Umbilical cord (tissue), 2 donors: ENCODE results near the genes MMP20 and MMP8.

GRCh38 chr11:100727351-100727778 is 40.3 kb downstream of the ARHGAP42 start:
- RAMPAGE, long total RNA, result no peak

DNA sequence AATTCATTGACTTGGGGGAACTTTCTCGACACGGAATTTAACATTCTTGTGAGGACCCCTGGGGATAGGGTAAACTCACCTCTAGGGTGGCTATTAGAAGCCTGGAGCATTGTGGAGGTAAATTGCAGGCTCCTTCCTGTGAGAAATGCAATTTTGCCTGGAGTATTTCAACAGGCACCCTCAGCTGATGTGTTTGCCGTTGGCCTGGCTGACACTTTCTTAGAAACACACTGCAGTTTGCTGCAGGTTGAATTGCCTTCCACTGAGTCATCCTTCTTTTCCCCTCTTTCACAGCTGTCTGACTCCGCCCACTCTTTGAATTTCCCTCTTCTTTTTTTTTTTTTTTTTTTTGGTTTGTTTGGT is 152.8 kb downstream of the TRPC6 start:
- RAMPAGE, long total RNA, result no peak

DNA sequence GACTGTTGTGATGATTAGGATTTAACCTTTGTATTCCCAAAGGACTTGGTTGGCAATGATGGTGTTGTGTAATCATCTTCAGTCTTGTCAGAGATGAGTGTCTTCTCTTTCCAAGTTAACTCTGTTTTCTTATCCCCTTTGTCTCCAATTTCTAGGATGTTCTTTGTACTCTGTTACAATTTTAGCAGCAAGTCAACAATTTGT is 310 bp downstream of the ANGPTL5 start:
- RAMPAGE, long total RNA, result no peak

- RAMPAGE, long total RNA, result no peak
Measured at GRCh38 chr11:101950530-101951784, 34.6 kb upstream of the ANGPTL5 start.

- RAMPAGE, long total RNA, result no peak
Measured at GRCh38 chr11:102195172-102195830, 85.1 kb downstream of the YAP1 start.

- RAMPAGE, long total RNA, result no peak
Measured at GRCh38 chr11:102220412-102220893, 96.8 kb upstream of the BIRC3 start.

DNA sequence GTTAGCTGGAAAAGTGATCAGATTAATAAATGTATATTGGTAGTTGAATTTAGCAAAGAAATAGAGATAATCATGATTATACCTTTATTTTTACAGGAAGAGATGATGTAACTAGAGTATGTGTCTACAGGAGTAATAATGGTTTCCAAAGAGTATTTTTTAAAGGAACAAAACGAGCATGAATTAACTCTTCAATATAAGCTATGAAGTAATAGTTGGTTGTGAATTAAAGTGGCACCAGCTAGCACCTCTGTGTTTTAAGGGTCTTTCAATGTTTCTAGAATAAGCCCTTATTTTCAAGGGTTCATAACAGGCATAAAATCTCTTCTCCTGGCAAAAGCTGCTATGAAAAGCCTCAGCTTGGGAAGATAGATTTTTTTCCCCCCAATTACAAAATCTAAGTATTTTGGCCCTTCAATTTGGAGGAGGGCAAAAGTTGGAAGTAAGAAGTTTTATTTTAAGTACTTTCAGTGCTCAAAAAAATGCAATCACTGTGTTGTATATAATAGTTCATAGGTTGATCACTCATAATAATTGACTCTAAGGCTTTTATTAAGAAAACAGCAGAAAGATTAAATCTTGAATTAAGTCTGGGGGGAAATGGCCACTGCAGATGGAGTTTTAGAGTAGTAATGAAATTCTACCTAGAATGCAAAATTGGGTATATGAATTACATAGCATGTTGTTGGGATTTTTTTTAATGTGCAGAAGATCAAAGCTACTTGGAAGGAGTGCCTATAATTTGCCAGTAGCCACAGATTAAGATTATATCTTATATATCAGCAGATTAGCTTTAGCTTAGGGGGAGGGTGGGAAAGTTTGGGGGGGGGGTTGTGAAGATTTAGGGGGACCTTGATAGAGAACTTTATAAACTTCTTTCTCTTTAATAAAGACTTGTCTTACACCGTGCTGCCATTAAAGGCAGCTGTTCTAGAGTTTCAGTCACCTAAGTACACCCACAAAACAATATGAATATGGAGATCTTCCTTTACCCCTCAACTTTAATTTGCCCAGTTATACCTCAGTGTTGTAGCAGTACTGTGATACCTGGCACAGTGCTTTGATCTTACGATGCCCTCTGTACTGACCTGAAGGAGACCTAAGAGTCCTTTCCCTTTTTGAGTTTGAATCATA is 85.5 kb upstream of the BIRC3 start:
- RAMPAGE, long total RNA, result no peak

- RAMPAGE, long total RNA, result no peak
Measured at GRCh38 chr11:102269694-102270650, 47.3 kb upstream of the BIRC3 start.

GRCh38 chr11:102320556-102321068 is 3.3 kb downstream of the BIRC3 start:
- RAMPAGE, long total RNA, result no peak

- RAMPAGE, long total RNA, result no peak
Measured at GRCh38 chr11:102321738-102322590, 4.7 kb downstream of the BIRC3 start.

DNA sequence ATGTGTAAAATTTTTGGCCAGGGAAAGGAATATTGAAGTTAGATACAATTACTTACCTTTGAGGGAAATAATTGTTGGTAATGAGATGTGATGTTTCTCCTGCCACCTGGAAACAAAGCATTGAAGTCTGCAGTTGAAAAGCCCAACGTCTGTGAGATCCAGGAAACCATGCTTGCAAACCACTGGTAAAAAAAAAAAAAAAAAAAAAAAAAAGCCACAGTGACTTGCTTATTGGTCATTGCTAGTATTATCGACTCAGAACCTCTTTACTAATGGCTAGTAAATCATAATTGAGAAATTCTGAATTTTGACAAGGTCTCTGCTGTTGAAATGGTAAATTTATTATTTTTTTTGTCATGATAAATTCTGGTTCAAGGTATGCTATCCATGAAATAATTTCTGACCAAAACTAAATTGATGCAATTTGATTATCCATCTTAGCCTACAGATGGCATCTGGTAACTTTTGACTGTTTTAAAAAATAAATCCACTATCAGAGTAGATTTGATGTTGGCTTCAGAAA is 5.4 kb downstream of the BIRC3 start:
- RAMPAGE, long total RNA, result no peak

DNA sequence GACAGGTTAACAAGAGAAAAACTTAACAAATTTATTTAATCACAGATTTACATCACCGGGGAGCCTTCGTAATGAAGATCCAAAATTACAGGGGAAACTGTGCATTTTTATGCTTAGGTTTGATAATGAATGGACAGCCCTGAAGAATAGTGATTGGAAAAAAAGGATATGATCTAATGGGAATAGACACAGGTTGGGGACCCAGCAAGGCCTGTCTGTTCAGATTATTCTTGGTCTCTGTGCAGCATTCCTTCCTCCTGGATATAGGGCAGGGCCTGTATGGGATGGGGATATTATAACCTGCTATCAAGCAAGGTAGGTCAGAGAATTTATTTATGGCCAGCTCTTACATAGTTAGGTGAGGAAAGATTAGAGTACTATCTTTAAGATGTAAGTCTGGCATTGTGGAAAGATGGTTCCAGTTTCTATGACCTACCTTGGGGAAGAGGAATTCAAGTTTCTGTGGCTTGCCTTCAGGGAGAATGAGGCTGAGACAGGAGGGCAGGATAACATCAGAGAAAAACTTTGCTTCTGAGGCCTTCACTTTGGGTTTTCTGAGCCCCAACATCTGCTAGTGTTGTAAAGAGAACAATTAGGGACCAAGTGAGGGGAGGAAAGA is 8.5 kb upstream of the BIRC2 start:
- RAMPAGE, long total RNA, result no peak

- RAMPAGE, long total RNA, result no peak
Measured at GRCh38 chr11:102360434-102361381, 13.7 kb downstream of the BIRC2 start.

- RAMPAGE, long total RNA, result no peak
Measured at GRCh38 chr11:102625094-102625661, at the start of gene MMP20. MMP20 (minus strand) TSS chr11:102625332.

DNA sequence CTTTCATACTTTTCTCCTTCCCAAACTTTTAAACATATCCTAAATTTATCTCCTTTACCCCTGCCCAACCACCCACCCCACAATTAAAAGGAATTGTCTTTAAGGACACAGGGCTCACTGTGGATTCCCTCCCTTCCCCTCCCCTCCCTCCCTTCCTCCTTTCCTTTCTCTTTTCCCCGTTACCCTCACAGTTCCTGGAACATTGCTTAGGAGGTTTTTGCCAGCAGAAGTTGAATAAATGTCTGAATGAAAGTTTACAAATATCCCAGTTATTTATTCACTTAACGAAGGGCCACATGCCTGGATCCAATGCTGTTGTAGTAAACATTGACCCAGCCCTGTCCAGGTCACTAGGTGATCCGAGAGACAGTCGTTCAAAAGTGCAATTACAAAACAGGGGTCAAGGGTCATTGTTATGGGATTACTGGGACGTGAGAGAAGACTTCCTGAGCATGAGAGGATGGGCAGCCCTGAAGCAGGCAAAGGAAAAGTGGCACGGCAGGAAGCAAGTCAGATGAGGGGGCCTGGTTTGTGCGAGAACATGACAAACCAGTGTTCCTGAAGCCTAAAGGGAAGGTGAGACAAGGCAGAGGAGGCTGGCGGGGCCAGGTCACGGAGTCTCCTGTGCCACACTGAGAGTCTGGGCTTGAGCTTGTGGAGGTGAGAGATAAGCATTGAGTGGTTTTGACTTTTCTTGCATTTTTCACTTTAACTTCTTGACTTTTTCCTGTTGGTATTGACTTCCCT is 15.7 kb upstream of the MMP20 start:
- RAMPAGE, long total RNA, result no peak

DNA sequence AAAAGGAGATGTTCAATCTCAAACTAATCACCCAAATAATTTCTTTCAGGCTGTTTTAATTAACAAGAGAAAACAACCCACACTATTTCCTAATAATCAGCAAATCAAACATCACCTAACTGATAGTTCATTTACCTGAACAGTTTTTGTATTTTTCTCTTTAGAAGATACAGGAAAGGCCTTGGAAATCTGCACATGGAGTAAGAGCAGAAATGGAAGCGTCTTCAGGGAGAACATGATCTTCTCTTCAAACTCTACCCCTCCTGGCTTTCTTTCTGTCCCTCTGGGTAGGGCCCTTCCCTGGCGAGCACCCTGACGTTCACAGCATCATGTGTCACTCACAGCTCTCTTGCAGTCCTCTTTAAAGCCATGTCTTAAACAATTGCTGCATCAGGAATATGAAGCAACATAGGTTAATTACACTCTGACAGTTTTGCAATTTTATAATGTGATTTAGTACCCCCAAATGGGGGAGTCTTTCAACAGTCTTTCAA is at the start of gene MMP8:
Gene MMP8 (minus strand): TSS at position 336 of the 494 bp plus-strand sequence.
- RAMPAGE, long total RNA, result no peak

DNA sequence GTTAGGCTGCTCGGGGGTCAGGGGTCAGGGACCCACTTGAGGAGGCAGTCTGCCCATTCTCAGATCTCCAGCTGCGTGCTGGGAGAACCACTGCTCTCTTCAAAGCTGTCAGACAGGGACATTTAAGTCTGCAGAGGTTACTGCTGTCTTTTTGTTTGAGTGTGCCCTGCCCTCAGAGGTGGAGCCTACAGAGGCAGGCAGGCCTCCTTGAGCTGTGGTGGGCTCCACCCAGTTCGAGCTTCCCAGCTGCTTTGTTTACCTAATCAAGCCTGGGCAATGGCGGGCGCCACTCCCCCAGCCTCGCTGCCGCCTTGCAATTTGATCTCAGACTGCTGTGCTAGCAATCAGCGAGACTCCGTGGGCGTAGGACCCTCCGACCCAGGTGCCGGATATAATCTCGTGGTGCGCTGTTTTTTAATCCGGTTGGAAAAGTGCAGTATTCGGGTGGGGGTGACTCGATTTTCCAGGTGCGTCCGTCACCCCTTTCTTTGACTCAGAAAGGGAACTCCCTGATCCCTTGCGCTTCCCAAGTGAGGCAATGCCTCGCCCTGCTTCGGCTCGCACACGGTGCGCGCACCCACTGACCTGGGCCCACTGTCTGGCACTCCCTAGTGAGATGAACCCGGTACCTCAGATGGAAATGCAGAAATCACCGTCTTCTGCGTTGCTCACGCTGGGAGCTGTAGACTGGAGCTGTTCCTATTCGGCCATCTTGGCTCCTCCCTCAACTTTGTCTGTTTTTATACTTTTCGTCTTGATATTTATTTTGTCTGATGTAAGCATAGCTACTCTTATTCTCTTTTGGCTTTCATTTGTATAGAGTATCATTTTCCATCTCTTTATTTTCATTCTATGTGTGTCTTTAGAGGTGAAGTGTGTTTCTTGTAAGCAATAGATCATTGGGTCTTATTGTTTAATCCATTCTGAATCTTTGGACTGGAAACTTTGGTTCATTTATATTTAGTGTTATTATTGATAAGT is 22.3 kb upstream of the MMP8 start:
- RAMPAGE, long total RNA, result no peak

GRCh38 chr11:102829652-102830031 is 13.8 kb downstream of the MMP3 start:
- RAMPAGE, long total RNA, result no peak

DNA sequence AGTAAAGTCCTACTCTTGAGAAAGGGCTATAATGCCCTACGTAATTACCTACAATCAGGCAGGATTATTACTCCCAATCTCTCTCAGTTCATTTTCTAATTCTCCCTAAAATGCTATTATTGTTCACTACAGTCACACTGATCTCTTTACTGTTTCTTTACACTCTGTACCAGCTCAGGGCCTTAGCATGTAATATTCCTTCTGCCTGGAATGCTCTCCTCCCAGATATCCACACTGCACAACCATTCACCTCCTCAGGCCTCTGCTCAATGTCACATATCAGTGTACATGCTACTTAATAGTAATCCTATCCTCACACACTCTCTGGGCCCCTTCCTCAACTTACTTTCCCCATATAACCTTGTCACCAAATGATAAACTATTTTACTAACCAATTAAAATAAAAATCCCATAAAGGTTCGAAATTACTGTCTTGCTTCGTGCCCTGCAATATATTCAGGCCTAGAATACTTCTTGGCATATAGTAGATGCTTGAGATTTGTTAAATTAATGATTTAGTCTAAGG is 35.7 kb downstream of the DCUN1D5 start:
- RAMPAGE, long total RNA, result no peak

GRCh38 chr11:103171496-103171880 is 62.3 kb downstream of the DYNC2H1 start:
- RAMPAGE, long total RNA, result no peak